Fibroblast of the aortic adventitia (primary cell): ENCODE measurements around a stretch of chr15.

- CAGE, long polyA plus RNA: no peak
Measured at GRCh38 chr15:85504689-85505087, 124.3 kb downstream of the AKAP13 start.

DNA sequence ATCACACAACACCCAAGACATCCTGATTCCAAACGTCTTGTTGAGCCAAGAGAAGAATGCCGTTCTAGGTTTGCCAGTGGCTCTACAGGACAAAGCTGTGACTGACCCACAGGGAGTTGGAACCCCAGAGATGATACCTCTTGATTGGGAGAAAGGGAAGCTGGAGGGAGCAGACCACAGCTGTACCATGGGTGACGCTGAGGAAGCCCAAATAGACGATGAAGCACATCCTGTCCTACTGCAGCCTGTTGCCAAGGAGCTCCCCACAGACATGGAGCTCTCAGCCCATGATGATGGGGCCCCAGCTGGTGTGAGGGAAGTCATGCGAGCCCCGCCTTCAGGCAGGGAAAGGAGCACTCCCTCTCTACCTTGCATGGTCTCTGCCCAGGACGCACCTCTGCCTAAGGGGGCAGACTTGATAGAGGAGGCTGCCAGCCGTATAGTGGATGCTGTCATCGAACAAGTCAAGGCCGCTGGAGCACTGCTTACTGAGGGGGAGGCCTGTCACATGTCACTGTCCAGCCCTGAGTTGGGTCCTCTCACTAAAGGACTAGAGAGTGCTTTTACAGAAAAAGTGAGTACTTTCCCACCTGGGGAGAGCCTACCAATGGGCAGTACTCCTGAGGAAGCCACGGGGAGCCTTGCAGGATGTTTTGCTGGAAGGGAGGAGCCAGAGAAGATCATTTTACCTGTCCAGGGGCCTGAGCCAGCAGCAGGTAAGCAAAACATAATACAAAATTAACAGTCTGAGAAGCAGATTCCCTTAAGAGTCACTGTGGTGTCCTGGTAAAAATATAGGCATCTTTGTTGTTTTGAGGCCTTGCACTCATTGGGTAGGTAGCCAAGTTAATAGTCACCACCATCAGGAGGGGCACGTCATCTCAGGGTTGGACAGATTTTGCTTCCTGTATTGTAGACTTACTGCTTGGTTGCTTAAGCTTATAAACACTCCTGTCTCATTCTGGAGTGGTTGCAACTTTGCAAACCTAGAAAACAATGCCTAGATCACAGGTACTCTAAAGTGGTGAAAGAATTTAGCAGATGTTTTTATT, 201.3 kb downstream of the AKAP13 start:
- CAGE, long polyA plus RNA: no peak

- CAGE, long polyA plus RNA: no peak
Measured at GRCh38 chr15:85583379-85583822, 203.0 kb downstream of the AKAP13 start.

DNA sequence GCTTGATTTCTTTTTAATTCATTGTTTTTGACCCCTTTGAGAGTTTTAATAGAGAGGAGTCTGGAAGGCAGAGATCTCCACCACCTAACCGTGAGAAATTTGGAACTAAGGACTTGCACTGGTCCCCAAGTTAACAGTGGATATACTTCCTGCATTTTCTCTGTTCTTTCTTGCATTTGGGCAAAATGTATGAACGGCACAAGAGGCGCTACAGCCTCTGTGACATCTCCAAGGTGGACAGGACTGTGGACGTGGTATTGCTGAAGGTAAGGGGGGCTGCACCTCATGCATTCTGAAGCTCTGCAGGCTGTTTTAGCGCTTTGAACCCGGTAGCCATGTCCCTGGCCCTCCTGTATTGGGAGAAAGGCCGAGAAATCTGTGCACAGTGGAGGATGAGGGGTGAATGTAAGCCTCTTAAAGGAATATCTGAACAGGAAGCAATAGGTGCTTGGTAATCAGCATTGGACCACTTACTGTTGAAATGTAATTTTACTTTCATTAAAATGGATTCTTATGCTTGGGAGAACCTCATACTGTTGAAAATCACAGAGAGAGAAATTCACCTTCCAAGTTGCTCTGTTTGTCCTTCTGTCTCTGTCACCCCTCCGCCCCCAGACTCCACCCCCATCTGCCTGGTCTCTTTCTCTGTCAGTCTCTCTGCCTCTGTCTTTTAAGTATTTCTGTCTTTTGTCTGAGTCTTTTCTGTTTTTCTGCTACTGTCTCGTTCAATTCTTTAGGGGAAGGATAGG, 174.6 kb downstream of the KLHL25 start:
- CAGE, long polyA plus RNA: no peak

GRCh38 chr15:85640033-85640534, 154.6 kb downstream of the KLHL25 start:
- CAGE, long polyA plus RNA: no peak

DNA sequence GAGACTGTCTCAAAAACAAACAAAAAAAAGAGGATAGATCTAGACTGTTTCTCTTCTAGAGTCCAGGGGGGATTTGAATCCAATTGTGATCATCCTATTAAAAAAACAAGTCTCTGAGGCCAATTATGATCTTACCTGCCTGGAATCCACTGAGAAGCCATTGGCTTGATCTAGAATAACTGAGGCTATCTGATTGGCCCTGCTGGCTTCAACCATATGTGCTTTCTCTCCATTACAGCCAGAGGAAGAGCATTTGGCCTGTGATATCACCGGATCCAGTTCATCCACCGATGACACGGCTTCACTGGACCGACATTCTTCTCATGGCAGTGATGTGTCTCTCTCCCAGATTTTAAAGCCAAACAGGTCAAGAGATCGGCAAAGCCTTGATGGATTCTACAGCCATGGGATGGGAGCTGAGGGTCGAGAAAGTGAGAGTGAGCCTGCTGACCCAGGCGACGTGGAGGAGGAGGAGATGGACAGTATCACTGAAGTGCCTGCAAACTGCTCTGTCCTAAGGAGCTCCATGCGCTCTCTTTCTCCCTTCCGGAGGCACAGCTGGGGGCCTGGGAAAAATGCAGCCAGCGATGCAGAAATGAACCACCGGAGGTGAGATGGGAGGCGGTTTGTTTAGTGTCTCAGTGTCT, 139.4 kb downstream of the KLHL25 start:
- CAGE, long polyA plus RNA: no peak

- CAGE, long polyA plus RNA: no peak
Measured at GRCh38 chr15:85669497-85669986, 125.2 kb downstream of the KLHL25 start.

- CAGE, long polyA plus RNA: no peak
Measured at GRCh38 chr15:85692798-85693709, 101.7 kb downstream of the KLHL25 start.

GRCh38 chr15:85743185-85743455, 51.6 kb downstream of the KLHL25 start:
- CAGE, long polyA plus RNA: no peak

DNA sequence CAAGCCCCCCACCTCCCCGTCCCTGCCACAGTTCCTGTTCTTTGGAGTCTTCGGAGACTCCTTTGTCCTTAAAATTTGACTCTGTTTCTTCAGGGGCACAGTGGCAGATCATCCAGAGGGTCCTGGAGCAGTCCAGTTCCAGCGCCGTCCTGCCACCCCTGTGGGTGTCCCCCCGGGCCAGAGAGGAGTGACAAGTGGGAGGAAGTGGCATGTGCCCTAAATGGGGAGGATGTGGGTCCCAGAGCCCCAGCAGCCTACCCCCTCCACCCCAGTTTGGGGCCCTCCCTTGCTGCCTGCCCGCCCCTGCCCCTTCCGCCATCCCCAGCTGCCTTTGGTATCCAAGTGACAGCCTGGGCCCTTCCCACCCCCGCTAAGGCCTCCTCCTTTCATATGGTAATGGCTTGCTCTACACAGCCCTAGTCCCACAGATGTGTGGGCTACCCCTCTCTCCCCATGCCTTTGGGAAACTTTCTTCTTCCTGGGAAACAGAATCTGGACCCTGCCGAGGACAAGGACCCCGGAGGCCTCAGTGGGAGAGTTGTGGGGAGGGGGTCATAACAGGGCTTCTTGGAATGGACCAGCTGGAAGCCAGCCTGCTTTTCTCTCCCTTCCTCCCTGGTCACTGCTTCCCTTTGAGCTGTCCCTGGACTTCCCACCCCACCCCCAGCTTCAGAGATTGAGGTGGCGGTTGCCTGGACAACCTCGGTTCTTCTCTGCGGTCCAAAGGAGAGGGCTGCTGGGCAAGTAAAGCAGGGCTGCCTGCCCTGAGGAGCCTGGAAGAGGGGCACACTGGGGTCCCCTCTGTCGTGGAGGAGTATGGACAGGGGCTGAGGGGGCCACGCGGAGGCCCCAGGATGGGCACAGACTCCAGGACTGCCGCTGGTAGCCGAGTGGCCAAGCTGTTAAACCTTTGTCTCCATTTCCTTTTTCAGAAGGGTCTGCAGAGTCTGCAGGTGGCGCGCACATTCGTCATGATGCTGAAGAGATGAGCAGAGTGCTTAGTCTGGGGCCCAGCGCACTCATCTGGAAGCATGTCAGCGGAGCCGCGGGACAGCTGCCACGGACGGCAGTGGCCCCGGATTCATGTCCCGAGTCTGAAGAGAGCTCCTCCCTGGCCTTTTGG, 43.1 kb downstream of the KLHL25 start:
- CAGE, long polyA plus RNA: no peak

GRCh38 chr15:86624689-86625370, 545.2 kb downstream of the AGBL1 start:
- CAGE, long polyA plus RNA: no peak

DNA sequence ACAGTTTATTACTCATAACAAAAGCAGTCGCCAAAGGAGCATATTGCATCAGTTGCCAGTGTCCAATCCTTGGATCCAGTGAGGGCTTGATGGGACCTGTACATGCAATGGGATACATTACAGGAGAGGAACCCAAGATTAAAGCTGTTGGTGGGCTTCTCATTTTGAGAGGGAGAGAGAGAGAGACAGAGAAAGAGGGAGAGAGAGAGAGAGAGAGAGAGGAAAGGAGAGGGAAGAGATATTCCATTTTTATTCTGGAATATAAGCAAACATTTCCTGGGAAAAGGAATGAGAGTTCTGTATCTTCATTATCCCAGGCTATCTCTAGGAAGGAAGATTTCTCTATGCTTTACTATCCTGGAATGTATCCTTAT, 689.3 kb downstream of the AGBL1 start:
- CAGE, long polyA plus RNA: no peak

- CAGE, long polyA plus RNA: no peak
Measured at GRCh38 chr15:88257061-88257580, 582 bp upstream of the NTRK3 start.

DNA sequence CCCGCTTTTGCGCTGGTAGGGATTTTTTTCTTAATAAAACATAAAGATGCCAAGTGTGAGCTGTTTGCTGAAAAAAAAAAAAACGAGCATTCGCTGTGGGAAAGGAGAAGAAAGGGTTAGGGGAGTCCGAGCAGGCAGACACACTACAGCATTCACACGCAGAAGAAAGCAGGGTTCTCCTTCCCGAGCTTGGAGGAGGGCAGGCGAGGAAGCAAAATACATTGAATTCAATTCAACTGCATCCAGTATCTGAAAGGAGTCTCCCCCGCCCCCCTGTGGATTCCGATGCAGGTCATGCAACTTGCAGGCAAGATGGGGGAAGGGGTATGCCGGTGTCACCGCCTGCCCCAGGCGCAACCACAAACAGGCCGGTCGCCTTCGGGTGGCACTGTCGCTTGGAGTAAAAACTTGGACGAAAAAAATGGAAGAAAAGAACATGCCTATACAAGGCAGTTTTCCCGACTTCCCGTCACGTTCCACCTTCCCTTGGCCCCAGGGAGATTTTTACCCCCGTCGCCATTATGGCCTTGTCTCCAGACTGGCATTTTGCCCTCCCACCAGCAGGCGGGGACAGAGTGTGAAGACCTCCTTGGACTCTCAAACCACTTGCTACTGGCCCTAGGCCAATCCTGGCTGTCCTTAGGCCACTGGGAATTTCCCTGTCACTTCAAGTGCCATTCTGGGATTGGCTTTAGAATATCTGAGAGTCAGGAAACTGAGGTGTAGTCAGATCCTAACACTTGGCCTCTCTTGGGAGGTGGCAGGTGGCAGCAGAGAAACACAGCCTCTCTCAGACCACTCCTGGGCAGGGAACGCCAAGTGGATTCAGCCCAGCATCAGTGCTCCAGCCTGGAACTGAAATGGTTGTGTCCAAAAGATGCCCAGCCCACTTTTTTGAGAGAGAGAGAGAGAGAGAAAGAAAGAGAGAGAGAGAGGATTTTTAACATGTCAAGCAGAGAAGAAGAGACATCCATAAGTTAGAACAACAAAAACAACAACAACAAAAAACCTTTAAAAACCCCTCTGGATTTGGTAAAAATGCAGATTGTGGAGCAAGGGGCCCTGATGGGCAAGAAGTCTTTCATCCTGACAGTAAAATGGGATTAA, 1.7 kb upstream of the NTRK3 start:
- CAGE, long polyA plus RNA: no peak

DNA sequence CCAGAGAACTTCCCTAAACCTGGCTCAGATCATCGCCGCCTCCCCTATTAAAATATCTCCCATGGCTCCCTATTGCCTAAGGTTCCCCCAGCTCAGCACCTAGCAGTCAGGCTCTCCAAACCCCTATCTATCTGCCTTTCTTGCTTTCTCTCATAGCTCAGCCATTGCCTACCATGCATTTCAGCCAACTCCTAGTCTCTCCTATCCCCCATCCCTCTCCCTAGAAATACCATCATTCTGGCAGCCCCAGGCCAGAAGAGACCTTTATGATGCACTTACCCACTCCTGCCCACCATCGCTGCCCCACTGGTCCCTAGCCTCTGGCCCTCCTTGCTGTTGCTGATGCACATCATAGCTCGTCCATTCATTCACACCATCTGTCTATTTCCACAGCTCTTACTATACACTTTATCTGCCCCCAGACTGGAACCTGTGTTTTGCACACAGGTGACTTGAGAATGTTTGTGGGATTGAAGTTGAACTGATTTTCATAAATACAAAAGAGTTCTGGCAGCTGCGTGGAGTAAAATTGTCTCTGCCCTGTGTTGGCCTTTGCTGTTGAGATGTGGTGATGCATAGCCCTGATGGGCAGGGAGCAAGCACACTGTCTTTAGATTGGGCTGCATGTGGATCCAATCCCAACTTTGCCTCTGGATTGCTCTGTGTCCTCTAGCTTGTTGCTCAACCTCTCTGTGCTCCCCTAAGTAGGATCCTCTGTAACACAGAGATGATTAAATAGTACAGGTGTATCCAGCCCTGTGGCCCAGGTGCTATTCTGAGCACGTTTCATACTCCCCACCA, 6.9 kb downstream of the ISG20 start:
- CAGE, long polyA plus RNA: no peak

- CAGE, long polyA plus RNA: no peak
Measured at GRCh38 chr15:88811427-88811826, 8.2 kb downstream of the ACAN start.

- CAGE, long polyA plus RNA: no peak
Measured at GRCh38 chr15:89016728-89017287, 71.4 kb upstream of the ABHD2 start.

DNA sequence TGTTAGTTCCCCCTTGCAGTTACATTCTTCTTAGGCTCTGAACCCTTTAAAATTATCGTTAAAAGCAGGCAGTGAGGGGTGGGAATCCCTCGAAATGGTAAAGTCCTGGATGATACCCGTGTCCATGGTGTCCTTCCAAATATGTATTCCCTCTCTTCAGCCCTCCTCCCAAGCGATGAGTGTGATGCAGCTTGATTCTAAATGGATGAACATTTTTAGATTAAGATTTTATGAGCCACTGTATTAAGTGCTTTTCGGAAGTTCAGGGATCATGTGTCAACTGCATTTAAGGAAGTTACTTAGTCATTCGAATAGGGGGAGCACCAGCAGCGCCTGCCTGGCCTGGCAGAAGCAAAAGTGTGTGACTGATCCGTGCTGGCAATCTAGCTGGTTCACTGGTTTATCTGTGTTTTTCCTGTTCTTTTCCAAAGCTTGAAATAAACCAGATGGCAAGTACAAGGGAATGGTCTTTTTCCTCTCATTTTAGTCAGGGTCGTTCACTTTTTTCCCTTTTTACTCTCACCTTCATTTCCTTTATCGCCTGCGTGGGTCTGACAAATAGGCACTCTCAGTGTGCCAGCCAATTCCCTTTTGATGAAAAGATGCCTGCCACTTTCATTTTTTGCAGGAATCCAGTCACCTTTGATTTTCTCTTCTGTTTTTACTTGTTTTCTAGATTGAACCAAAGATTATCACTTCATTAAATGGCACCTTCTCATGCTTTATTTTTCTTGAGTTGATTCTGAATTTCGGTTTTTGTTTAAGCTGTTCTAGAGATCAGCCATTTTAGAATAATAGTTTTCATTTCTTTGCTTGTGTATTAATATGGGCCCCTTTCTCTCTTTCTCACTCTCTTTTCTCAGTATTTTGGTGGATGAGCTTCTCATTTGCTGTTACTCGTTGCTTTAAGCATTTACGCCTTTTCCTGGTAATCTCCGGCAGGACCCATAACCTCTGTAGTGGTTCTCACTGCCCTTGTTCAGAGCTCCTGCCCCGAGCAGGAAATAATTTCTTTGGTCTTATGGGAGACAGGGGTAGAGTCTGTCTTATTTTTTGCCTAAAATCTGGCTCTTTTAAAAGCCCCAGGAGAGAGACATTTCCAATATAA, 2.7 kb downstream of the ABHD2 start:
- CAGE, long polyA plus RNA: no peak

DNA sequence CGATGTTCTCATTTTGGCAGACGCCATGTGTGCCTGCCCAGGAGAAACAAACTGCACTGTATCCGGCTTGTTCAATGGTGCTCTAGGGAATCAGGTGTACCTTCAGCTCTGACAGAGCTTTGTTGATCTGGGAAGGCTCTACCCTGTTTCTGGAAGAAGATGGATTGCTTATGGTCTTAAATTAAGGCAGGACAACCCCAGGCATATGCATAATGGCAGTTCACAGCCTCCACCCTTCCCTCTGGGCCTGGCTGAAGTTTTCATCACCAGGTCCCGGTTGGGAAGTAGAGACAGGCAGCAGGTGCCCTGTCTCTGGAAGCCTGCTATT, 34.1 kb downstream of the ABHD2 start:
- CAGE, long polyA plus RNA: no peak

DNA sequence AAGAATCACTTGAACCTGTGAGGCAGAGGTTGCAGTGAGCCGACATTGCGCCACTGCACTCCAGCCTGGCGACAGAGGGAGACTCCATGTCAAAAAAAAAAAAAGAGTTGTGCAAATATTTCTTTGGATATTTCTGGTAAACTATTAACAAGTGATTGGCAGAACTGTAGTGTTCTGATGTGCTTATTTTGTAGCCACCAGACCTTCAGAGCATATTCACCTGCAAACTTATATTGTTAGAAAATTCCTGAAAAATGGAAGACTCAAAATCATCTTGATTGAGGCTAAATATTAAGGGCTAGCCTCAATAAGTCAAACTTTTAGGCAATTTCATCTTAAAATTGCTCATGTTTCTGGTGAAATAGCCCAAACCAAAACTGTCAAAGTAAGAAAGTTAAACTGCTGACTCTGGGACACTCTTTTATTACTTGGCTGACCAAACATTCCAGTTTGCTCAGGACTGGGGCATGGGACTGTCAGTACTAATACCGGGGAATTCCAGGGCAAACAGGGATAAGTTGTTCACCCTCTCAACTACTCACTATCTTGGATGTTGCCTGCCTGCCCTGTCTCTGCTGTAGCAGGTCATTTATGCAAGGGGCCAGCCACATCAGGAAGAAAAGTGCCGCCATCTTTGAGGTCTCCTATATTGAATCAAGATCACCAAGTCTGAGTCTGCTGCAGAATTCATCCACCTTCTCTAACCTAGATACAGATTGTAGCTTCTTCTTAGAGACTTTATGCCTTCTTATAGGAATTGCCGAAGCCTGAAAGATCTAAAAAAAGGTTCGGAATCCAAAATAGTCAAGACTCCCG, 37.1 kb downstream of the ABHD2 start:
- CAGE, long polyA plus RNA: no peak